ENCODE results near the gene PPP1R36.

- PRO-cap, result no peak
- RAMPAGE, long total RNA, 4 experiments, result no peak in any of the 4 experiments
These were observed 209.8 kb downstream of the SYNE2 start for GRCh38 chr14:64062609-64063066.

DNA sequence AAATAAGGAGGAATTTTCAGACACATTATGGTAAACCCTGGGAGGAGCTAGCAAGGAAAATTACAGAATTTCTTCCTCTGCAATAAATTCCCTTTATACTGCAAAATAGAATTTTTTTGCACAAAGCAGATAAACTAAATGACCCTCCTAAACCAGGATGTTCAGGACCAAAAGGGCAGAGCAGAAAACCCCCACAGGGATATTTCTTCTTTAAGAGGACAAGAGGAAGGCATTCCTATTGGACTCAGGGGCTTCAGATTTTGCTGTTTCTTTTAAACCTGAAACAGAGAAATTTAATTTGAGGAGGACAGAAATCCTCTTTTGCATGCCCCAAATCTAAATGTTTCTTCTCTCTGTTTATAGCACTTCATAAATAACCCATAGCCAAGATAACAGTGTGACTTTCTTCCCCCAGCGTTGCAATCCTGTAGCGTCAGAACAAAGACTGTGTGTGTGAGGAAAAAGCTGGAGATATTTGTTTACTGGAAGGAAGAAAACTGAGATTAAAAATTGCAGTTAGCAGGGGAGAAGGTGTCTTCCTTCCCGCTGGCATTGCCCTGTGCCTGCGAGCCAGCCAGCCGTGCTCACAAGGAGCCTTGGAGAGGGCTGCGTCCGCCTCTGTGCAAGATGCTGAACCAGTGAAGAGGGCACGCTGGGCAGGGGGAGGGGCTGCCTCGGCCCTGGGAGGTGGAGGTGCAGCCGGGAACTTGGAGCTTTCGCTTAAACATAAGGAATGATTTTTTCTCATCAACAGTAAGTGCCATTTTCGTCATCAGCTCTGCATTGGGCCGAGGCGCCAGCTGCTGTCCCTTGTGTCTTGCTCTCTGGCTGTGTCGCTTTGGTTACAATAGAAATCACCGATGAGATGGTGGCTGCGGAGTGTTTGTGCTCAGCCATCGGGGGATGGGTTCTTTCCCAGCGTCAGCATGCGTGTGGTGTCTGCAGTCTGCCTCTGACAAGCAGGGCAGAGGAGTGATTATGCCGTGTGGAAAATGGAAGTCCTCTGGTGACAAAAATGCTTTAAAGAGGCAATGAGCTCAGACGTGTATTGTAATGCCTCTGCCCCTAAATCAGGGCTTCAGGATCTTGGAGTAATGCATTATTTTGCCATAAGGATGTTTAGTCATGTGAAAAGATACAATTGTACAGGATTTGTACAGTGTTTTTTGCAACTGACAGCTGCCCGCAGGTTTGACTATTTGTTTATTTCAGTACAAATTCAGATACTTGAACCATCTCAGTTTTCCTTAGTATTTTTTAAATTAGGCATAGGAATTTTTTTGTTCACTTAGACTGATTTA is 97.4 kb downstream of the ESR2 start:
- PRO-cap, result no peak
- RAMPAGE, long total RNA, 4 experiments, result no peak in any of the 4 experiments

DNA sequence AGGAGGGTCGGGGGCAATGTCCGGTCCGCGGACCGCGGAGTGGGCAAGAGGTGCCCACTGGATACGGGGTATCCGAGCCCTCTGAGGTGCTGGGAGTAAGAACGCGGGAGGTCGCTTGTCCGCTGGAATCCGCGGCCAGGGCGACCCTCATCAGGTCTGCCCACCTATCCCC is 234 bp downstream of the AKAP5 start:
- PRO-cap, result no peak
- RAMPAGE, long total RNA, 4 experiments, result no peak in any of the 4 experiments

DNA sequence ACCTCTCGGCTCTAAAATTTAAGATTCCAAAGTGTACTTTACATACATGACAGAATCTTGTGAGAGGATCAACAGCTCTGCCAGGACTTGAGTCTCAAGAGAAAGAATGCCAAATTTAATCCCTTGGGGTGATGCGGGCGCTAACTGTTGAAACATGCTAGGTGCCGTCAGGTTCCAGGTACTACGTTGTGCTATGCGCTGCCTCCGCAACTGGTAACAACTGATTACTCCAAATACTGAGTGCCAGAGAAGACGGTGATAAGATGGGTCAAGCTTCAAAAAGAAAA is 840 bp downstream of the ZBTB25 start:
- PRO-cap, result no peak
- RAMPAGE, long total RNA, 4 experiments, result no peak in any of the 4 experiments

- PRO-cap, result no peak
- RAMPAGE, long total RNA, 4 experiments, result no peak in any of the 4 experiments
These were observed 579 bp downstream of the ZBTB25 start for GRCh38 chr14:64503142-64503375.

DNA sequence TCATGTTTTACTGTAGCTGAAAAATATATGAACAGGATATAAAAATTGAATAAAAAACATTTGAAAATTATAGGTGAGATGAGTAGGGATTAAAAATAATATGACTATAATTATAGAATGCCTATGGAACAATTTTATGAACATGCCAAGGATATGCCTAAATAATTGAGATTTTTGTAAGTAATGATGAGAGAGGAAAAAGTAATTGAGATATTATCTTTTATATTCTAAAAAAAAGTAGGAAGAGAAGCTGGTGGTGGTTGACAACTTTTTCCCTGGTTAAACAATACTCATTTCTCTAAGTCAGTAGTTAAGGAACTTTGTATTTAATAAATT is 12.8 kb upstream of the HSPA2 start:
- PRO-cap, result no peak
- RAMPAGE, long total RNA, 4 experiments, result no peak in any of the 4 experiments

DNA sequence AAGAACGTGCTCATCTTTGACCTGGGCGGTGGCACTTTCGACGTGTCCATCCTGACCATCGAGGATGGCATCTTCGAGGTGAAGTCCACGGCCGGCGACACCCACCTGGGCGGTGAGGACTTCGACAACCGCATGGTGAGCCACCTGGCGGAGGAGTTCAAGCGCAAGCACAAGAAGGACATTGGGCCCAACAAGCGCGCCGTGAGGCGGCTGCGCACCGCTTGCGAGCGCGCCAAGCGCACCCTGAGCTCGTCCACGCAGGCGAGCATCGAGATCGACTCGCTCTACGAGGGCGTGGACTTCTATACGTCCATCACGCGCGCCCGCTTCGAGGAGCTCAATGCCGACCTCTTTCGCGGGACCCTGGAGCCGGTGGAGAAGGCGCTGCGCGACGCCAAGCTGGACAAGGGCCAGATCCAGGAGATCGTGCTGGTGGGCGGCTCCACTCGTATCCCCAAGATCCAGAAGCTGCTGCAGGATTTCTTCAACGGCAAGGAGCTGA is 945 bp downstream of the HSPA2 start:
- PRO-cap, result no peak
- RAMPAGE, long total RNA, 4 experiments, result no peak in any of the 4 experiments

GRCh38 chr14:64549595-64550772 is at the start of gene PPP1R36:
TSS of gene PPP1R36 (plus strand) at chr14:64549961.
- PRO-cap, result no peak
- RAMPAGE, long total RNA, 4 experiments, result start-site peak on the plus strand in 1 of 4 experiments, at chr14:64549920-64549967 at its widest, 16 reads per replicate

- PRO-cap, result no peak
- RAMPAGE, long total RNA, 4 experiments, result no peak in any of the 4 experiments
These were observed 75.7 kb downstream of the PPP1R36 start for GRCh38 chr14:64625383-64625992.

- PRO-cap, result no peak
- RAMPAGE, long total RNA, 4 experiments, result no peak in any of the 4 experiments
These were observed 75.2 kb upstream of the PLEKHG3 start for GRCh38 chr14:64628832-64629638.

DNA sequence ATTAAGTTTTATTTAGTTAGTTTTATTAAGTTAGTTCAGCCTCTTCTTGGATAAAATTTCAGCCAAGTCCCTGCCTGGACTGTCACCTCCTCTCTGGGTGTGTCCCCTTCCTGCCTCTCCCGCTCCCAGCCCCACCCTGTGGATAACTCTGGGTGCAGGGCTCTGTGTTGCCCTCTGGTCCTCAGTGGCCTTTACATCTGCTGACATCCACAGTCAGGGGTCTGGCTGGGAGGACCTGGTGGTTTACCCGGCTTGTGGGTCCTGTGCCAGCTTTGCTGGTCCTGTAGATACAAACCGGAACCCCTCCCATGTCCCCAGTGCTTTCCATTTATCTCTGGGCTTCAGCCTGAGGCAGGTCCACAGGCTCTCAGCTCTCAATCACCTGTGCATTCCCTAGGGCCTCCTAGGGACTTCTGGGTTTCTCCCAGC is 28.9 kb upstream of the PLEKHG3 start:
- PRO-cap, result no peak
- RAMPAGE, long total RNA, 4 experiments, result no peak in any of the 4 experiments

DNA sequence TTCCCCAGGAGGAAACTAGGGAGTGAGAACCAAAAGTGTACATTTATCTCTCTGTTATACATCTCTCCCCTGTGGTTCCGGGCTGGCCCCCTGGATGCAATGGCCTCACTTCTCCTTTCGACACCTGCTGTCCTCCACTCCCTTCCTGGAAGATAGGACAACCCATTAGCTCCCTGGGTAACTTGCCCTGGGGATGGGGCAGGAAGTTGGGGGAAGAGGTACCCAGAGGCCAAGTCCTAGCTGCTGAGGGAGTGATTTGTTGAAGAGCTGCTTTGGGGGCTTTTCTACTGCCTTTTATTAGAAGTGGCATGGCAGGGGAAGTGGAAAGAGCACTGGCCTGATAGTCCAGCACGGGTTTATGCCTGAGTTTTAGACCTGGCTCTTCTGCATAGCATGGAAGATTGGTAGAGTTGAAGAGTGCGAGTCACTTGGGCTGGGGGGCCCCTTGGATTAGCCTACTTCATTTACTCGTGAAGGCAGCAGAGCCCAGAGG is 1.6 kb downstream of the PLEKHG3 start:
- PRO-cap, result no peak
- RAMPAGE, long total RNA, 4 experiments, result no peak in any of the 4 experiments

DNA sequence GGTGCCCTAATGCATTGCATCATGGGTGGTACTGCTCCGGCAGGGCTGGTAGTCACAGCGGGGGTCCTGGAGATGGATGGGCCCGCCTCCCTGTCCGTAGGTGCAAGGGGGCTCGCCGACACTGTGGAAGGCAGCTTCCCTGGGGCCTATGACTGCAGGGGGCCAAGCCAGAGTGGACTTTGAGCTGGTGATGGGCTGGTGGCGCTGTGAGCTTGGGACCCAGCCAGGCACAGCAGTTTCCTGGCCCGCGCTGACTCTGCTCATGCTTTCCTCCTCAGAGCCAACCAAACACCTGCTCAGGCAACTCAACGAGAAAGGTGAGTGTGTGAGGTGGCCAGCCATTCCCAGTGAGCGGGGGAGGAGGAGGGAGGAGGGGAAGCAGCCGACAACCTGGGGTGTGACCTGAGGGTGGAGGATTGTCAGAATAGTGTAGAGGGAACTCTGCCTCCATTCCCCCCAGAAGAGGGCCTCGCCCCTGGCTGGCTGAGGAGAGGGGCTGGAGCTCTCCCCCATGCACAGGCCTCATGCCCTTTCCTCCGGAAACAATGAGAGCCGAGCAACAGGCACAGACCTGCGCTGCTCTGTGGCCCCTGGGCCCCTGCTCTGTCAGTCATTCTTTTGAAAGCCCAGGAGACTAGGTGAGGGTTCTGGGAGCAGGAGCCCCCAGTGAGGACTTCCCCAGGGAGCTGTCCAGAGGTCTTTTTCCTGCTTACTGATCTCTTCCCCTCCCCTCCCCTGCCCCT is 32.5 kb downstream of the PLEKHG3 start:
- PRO-cap, result no peak
- RAMPAGE, long total RNA, 4 experiments, result no peak in any of the 4 experiments

DNA sequence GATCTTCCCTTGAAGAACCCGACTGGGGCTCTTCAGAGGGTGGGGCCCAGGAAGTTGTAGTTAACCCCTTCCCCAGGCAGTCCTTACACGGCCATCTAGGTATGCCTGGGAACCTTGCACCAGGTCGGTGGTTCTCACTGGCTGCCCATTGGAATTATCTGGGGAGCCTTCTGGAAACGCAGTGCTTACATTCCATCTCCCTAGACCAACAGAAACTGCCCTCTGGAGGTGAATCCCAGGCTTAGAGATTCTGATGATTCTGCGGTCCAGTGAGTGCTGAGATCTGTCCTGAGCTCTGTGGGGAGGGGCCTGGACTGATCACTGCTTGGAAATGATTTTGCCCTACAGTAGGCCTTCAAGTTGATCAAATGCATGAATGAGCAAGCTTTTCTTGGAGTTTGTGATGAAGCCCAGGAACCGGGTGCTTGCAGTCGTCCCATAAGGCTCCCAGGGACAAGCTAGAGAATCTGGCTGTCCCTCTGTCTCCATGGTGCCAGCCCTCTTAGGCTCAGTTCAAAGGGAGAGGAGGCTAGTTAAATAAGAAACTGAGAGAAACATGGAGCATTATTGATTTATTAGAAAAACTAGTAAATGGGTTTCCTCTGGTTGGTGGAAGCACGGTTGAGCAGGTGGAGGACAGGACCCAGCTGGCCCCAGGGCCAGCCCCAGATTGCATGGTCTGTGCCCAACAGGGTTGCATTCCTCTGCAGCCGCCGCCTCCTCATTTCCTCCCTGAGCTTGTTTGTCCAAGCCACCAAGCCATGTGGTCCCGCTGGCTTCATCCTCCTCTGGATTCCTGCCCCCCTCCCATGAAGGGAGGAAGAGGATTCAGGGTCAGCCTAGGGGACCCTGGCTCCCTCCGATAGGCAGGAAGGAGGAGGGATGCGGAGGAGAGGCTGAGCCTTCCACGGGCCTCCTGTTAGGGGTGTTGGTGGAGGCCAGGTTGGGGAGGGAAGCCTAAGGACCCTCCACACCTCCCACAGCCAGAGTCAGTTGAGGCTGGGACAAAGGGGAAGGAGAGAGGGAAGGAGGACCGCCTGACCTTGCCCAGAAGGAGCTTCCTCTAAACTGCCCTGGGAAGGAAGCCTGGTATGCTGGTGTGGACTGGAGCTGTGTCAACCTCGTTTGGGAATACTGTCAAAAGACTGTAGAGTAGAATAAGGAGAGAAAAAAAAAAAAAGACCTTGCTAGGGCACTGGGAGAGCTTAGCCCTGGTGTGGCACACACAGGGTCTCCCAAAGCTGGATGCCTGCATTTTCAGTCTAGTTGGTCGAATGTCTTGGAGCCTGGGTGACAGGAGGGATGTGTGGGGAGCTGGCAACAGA is 42.0 kb downstream of the PLEKHG3 start:
- PRO-cap, result no peak
- RAMPAGE, long total RNA, 4 experiments, result no peak in any of the 4 experiments

DNA sequence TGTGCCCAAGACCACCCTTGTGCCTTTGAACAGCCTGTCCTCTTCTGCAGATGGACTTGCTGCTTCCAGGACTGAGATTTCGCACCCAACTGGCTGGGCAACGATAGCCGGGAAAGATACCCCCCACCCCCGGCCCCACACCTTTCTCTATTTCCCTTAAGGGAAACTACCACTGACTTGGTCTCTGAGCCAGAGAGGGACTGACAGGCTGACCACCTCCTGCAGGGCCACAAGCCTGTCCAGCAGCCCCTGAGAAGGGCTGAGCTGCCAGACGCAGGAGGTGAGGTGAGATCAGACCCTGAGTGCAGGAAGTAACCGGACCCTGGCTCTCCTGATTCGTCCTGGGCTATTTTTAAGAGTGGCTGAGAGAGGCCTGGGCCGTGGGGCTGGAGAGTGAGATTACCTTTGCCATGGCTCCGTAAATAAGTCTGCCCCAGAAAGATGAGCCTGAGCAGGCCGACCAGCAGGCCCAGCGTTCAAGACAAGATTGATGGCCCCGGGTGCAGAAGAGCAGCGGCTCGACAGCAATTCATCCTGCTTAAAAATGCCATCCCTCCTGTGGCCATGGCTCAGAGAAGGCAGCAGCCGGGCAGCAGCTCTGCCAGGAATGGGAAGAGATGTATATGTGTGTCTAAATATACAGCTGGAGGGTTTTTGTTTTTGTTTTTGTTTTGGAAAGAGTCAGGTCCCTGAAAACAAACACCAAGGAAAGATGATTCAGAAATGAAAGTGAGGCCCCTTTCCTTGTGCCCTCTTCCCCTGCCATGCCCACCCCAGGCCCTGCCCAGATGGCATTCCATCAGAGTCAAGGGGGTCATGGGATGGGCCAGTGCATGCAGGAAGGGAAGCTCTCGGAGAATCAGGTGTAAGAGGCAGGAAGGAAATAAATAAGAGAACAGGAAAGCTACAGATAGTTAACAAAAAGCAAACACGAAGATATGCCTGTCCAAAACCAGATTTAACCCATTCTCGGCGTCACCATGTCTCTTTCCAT is 54.1 kb downstream of the SPTB start:
- PRO-cap, result no peak
- RAMPAGE, long total RNA, 4 experiments, result no peak in any of the 4 experiments

GRCh38 chr14:64841044-64841773 is 38.5 kb downstream of the SPTB start:
- PRO-cap, result no peak
- RAMPAGE, long total RNA, 4 experiments, result no peak in any of the 4 experiments

DNA sequence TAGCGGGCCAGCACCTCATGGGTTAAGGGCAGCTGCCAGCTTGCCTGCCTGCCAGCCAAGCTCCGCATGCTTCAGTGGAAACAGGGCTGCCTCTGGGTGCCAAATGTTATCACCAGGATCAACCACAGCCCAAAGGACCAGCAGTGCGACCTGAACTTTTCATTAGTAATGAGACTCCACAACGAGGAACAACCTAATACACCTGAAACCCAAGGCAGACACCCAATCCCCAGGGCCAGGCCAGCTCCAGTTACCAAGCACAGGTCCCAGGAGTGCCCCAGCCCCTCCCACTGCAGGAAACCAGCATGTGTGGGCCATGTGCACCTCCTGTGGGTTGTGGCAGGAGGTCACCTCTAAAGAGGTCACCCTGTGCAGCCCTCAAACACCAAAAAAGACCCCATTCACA is 11.2 kb downstream of the RAB15 start:
- PRO-cap, result no peak
- RAMPAGE, long total RNA, 4 experiments, result no peak in any of the 4 experiments

DNA sequence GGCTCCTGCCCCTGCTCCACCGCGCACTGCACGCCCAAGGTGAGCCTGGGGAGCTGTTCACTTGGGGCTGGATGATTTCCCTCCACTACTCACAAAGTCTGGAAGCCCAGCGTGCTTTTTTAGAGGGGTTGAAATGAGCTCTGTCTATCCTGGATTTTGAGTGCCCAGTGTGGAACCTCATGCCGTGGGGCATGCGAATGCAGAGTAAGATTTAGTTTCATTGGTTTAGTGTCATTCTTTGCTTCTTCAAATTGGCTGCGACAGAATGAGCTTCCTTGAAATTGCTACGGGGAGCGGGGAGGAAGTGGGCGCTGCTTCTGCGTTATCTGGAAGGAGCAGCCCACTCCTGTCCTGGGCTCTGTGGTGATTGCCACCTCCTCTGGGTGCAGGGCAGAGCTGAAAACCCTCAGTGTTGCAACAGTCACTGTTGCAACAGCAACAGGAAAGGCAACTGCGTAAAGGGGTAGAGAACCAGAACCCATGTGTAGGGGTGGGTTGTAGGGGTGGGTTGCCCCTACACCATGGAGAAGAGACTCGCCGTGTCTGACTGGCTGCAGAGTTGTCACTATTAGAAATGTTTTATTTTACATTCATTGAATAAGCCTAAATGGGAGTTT is 57.8 kb downstream of the MAX start:
- PRO-cap, result no peak
- RAMPAGE, long total RNA, 4 experiments, result no peak in any of the 4 experiments

DNA sequence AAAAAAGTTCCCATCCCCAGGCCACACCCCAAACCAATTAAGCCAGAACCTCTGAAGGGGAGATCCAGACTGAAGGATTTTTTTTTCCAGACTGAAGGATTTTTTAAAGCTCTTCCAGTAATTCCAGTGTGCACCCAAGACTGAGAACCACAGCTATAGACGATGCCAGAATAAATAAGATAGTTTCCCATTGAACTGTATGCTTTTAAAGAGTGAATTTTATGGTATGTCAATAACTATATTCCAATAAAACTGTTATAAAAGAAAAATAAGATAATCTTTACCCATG is 2.2 kb upstream of the MAX start:
- PRO-cap, result no peak
- RAMPAGE, long total RNA, 4 experiments, result no peak in any of the 4 experiments

- PRO-cap, result no peak
- RAMPAGE, long total RNA, 4 experiments, result no peak in any of the 4 experiments
These were observed 433.9 kb downstream of the FUT8 start for GRCh38 chr14:65846409-65846837.